Metastatic Lung Carcinoma in the Adrenal Gland (tissue), 1 donor: ENCODE results near the genes MORC2, SELENOM and SLC5A4.

DNA sequence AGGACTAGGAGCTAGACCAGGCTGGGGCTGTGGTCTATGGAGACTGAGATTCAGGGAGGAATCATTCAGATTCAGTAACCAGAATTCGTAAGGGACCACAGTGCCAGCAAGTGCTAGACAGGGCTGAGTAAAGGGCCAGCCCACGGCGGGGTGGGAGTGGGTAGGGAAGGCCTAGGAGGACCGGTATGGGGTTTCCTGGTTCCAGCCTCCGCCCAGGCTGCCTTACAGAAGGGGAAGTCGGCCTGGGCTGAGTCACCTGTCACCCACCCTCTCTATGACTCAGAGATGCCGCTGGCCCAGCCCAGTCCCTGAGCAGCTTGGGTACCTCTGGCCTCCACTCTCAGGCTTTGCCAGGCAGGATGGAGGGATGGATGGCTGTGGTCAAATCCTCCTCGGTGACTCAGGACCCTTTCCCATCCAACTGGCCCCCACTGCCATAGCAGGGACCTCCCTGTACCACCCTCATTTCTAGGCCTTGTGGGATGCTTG, 13.8 kb downstream of the SLC35E4 start:
- PRO-cap, result no peak

- PRO-cap, result unidirectional peak, minus-strand start at chr22:30922239
Measured at GRCh38 chr22:30922103-30922899, 46.3 kb downstream of the MORC2 start.

- PRO-cap, result no peak
Measured at GRCh38 chr22:30947007-30948261, 21.1 kb downstream of the MORC2 start.

DNA sequence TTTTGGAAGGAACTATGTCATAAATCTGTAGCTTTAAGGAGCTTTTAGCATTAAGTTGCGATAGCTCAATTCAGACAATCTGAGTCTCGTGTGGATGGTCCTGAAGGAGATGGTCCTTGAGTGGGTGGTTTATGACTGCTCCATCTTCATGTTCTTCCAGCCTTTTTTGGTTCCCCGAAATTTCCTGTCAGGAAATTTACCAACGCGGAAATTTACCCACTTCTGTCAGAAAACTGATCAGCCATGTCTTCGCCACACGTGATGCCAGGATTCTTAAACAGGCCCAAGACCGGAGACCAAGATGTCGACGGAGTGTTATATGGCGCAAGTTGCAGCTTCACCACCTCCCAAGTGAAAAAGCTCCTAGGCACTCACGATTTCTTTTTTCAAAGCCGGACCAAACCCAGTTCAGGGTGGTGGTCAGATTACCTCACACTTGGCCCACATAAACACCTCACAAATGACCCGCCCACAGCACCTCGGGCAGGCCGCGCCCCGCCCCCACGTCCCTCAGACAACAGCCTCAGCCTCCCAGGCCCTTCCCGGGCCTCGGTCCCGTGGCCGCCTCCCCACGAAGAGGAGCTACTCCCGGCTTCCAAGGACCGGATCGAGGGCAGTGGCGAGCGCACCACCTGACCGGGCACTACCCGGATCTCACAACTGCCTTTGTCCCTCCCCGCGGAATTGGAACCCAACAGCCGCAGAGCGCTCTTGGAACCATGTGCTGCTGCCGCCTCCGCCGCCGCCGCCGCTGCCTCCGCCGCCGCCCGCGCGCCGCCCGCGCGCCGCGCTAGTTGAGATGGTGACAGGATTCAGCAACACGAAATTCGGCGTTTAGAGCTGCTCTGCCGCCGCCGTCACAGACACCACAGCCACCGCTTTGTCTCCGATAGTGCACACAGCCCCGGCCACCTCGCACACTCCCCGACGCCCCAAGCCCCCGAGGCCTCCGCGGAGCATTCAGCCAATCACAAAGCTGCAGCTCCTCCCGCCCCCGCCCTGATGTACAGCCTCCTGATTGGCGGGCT, at the start of gene MORC2:
MORC2 (minus strand) TSS at position 662 of the 1,028 bp plus-strand sequence.
- PRO-cap, result bidirectional peak, plus-strand start outside the sequence, minus-strand start at position 923 of the sequence

DNA sequence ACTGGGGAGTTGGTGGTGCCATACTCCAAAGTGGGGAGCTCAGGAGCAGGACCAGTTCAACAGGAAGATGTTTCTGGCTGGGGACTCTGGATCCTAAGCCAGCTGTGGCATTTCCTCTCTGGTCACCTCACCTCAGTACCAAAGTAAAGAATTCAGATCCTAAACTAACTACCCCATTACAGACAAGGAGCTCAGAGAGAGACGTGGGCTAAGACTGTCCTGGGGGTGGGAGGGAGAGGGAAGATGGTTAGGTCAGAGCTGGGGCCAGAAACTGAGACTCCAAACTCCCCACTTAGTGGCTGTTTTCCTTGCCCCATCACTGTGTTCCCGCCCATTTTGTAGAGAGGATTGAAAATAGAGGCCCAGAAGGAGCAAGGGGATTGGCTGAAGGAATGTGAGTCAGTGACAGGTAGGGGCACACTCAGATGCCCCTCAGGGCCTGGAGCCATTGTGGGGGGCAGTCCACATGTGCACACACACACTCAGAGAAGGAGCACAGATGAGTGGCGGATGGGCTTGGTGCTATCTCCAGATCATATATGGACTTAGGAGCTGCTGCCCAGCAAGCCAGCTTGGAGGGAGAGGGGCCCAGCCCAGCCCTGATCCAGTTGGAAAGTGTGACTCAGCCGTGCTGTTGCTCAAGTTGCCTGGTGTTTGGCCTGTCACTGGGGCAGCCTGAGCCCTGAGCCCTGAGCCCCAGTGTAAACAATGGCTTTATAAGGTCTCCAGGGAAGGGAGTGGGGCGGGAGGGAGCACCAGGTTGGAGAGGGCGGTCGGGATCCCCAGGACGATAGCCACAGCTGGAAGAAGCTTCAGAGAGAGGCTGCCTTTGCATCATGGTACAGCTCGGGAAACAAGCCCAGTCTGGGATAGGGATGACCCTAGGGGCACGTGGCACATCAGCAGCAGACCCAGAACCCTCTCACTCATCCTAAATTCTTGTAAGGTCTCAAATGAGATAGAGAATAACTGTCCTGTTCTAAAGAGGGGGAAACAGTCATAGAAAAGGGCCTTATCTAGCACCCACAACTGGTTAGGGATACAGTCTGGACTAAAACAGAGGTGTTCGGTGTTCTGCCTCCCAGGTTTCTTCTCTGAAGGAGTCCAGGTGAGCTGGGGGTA, 5.0 kb downstream of the SELENOM start:
- PRO-cap, result no peak

- PRO-cap, result bidirectional peak, plus-strand start at chr22:31107736, minus-strand start at chr22:31107573
Measured at GRCh38 chr22:31107236-31108036, at the start of gene SELENOM. SELENOM (minus strand) TSS chr22:31107568.

GRCh38 chr22:31108037-31108242, 572 bp upstream of the SELENOM start:
- PRO-cap, result no peak

GRCh38 chr22:31118970-31119659, 3.7 kb upstream of the INPP5J start:
- PRO-cap, result no peak

- PRO-cap, result no peak
Measured at GRCh38 chr22:31126377-31127179, 3.8 kb downstream of the INPP5J start.

DNA sequence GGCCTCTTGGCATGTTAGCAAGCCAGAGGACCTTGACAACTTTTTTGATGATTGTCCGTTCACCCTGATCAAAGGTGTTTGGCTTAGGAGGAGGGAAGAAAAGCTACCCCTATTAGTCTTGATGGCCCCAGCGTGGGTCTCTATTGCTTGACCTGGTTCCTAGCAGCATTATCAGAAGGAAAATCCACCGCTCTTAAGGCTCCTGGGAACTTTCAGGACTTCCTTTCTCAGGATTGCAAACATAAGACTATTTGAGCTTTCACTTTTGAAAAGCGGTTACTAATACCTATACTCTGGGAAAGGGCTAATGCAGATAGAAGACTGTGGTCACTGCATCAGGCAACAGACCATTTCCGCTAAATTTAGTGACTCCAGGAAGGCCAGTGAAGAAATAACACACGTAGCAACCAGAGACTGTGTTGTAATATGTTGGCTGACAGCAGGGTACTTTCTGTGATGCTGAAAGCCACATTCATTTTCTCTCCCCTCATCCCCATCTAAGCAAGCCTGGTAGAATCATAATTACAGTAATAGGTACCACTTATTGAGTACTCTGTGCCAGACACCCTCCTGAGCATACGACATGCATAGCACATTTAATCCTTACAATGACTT, 18.4 kb downstream of the LIMK2 start:
- PRO-cap, result no peak

DNA sequence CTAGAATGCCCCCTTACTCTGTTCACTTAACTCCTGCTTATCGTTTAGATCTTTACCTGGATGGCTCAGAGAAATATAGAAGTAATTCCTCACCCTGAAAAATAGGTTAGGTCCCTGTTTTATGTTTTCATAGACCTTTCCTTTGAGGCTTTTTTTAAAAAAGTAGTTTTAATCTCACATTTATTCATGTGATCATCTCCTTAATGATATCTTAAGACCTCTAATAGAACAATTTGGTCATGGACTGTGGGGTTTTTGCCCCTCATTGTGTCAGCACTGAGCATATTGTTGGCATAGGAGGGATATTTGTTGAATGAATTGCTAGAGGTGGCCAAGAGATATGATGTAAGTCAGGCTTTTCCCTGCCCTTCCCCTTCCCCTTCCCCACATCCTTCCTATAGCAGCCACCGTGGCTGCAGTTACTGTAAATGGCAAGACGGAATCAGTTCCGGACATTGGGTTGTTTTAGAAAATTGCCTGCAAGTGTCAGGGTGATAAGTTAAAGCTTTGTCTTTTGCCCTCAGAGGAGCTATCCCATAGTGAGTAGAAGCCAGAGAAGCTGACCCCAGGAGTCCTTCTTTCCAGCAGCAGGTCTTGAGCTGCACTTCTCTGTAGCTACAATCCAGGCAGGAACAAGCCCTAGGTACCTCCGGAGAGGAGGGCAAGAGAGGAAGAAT, 22.9 kb downstream of the LIMK2 start:
- PRO-cap, result no peak

DNA sequence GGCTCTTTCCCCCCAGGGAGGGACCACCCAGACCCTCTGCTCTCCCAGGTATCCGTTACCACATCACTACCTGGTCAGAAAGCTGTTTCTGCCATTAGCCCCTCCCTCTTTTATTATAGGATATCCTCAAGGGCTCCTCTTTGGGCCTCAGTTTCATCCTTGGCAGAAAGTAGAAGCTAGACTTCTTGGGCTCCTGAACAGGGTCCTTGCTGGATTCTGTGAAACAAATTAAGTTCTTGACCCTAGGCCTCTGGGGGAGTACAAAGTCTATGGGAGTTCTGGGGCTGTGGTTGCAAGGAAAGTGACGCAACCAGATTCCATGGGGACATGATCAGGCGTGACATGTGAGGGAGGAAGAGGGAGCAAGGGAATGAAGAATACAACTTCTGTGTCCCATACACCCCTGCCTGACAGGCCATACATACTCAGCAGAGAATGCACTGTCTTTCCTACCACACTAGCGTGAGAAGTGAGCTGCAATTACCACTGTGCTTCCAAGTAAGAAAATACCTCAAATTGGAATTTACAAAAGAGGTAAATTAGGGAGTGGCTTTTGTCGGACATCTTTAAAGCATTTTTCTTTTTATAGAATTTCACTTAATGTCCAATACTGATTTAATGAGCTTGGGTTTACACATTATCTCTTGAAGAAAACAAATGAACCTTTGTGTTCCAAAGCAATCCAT, 38.7 kb downstream of the LIMK2 start:
- PRO-cap, result no peak

DNA sequence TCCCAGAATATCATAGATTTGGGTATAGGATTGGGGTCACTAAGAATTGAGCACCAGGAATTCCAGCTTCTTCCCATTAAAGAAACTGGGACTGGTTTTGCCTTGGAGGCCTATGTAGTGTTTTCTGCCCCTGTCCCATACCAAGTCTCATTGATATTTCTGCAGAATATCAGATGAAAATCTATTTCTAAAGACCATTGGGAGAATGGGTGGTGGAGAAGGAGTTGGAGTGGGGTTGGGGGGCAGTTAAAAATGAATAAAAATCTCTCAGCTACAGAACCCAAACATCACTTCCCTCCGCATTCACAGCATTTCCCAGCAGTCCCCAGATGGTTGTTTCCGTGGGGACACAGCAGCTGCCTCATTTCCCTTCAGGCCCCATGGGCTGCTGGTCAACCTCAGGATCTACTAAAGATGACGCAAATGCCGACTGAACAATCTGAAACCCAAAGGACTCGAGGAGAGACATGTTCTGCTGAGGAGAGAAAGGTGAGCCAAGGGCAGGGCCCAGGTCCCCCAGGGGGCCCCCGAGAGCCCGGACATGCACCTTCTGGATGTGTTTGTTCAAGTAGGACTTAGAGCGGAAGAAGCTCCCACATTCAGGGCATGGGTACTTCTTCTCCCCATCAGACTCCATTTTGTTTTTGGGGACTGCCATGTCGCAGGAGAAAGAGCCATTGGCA, 19.5 kb downstream of the PATZ1 start:
- PRO-cap, result no peak

GRCh38 chr22:31343755-31344171, 2.4 kb downstream of the PATZ1 start:
- PRO-cap, result no peak

DNA sequence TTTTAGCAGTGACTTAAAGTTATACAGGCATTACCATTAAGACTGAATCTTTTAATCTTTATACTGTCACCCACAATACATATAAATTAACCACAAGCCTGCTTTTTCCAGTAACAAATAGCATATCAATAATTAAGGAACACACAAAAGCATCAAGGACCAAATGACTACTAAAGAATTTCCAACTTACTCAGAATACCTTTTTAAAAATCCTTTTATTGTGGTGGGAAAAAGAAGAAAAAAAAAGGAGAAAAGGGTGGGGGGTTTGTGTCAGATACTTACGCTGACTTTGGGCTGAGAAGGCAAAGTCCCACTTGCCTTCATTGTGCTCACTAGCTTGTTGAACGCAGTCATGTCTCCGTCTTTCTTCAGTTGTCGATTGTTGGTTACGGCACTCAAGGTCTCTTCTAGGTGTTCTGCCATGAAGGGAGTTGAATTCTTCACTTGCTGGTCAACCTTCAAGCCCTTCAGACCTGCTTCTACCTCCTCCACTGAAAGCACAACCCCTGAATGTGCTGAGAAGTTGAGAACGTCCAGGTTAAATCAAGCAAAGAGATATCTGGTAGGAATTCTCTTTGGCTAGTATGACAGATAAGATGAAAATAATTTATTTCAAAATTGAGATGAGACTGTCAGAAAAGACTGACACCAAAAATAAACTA, 35.6 kb downstream of the EIF4ENIF1 start:
- PRO-cap, result no peak

DNA sequence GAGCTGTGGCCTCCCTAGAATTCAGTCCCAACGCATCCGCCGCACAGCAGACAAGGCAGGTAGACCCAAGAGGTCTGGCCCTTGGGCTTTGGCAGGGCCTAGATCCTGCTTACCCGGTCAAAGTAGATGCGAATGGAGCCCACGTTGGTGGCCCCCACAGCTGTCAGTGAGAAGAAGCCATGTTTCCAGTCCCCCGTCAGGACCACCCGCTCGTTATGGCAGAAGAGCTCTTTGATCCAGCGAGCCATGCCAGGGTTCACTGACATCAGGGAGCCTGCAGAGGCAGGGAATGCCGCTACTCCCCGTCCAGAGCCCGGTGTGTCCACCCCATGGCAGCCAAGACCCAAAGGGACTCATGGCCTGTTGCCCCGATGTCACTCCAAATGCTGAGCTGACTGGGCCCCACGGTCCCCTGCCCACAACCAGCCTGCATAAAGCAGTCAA, 41.6 kb downstream of the PISD start:
- PRO-cap, result no peak

- PRO-cap, result no peak
Measured at GRCh38 chr22:31627345-31628067, 34.5 kb downstream of the PISD start.

- PRO-cap, result no peak
Measured at GRCh38 chr22:31629003-31629903, 32.8 kb downstream of the PISD start.

- PRO-cap, result no peak
Measured at GRCh38 chr22:31647475-31647944, 14.5 kb downstream of the PISD start.

GRCh38 chr22:32255145-32255446, at the start of gene SLC5A4:
SLC5A4 (minus strand) TSS chr22:32255347.
- PRO-cap, result no peak